LNCaP clone FGC (cell line): ENCODE results near the genes TMEM89, SLC26A6, USP19, KLHDC8B and TCTA.

DNA sequence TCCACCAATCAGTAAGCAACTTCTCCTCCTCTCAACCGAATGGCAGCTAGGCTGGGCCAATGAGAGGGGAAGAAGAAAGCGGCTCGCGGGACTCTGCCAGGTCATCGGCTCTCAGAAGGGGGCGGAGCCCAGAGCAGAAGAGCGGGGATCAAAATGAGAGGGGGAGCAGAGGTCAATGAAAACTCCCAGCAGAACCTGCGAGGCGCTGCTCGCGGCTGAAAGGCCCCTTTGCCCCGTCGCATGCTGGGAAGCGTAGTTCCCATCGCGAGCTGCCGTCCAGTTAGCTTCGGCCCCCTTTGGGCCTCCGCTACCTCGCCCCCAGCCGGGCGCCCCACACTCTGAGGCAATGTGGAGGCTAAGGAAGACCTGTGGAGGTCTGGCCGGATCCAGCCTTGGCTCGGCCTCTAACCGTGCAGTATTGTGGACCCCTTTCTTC, 268 bp upstream of the CDC25A start:
- RRBS, 2 experiments = 5 to 6% methylated on average over 5 of the region's 25 CpGs

- RRBS, 2 experiments = no CpG with 5 or more reads among the region's 11 CpGs
Measured at GRCh38 chr3:48469173-48469661, 3.2 kb downstream of the TREX1 start.

GRCh38 chr3:48502516-48503006, 1.4 kb downstream of the SHISA5 start:
- RRBS, 2 experiments = no CpG with 5 or more reads among the region's 7 CpGs

GRCh38 chr3:48504950-48505203, 903 bp upstream of the SHISA5 start:
- RRBS, 2 experiments = no CpG with 5 or more reads among the region's 2 CpGs

DNA sequence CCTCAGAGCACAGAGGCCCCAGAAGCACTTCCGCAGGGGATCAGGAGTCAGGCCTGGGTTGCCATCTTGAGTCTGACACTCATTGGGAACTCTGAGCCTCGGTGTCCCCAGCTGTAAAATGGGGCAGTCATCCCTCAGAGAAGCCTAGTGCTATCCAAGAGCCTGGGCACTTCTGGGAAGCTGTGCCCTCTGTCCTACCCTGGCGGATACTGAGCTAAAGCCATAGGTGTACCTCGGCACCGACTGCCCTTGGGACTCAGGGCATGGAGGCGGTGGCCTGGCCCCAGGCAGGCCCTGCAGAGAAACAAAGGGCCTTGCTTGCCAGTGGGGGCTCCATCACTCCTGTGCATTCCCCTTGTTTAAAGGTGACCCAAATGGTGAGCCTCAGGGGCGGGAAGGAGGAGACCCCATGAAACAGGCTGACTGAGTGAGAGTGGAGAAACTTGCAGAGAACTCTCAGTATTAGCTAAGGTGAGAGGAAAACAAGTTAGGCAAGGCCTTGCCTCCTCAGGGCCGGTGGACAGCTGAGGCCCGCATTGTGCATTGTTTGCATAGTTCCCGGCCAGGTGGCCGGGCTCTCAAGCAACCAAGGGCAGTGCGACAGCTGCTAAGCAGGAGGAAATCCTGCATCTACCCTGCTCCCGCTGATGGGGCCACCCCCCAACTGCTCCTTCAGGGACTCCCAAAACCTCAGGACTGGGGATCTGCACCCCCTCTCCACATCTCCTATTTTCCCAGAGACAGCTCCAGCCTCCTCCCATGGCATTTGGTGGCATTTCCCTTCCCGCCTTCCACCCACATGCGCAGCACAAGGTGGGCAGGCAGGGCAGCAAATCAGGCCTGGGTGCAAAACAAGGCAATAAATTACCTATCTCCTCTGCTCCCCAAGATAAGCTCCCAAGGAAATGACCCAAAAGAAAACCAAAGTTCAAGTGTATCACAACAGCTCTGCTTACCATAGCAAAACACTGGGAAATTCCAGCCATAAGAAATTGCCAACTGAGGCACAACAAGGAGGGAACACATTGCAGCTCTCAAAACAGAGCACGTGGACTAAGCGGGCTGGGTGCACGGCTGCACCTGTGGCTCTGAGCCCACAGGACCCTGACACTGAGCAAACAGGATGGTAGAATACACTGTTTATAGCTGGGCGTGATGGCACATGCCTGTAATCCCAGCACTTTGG, 4.2 kb downstream of the PFKFB4 start:
- RRBS, 2 experiments = 0 to 24% methylated on average over 2 of the region's 19 CpGs

DNA sequence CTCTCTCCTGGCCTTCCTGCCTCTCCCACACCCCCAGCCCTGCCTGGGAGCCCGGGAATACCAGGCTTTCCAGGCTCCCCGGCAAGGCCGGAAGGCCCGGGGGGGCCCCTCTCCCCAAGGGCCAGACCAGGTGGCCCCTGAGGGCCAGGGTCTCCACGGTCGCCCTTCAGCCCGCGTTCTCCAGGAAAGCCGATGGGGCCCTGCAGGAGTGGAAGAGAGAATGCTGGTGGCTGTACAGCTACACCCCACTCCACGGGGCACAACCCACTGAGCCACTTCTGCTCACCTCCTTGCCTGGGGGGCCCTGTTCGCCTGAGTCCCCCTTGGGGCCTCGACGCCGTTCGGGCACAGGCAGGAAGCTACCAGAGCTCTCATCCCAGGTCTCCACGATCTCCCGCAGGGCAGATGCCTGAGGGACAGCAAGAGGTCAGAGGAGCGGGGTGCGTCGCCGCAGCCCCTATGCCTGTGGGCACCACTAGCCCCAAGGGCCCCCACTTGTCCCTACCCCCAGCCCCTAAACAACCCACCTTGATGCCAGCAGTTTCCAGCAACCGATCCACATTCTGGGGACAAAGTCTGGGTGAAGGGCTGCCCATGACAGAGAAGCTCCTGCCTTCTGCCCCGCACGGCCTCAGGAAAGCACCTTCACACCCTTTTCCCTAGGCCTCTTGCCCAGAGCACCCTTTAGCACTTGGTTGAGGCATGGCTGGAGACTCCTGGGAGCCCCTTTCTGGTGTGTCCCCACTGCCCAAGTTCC, 11.9 kb upstream of the UCN2 start:
- RRBS, 2 experiments = no CpG with 5 or more reads among the region's 24 CpGs

DNA sequence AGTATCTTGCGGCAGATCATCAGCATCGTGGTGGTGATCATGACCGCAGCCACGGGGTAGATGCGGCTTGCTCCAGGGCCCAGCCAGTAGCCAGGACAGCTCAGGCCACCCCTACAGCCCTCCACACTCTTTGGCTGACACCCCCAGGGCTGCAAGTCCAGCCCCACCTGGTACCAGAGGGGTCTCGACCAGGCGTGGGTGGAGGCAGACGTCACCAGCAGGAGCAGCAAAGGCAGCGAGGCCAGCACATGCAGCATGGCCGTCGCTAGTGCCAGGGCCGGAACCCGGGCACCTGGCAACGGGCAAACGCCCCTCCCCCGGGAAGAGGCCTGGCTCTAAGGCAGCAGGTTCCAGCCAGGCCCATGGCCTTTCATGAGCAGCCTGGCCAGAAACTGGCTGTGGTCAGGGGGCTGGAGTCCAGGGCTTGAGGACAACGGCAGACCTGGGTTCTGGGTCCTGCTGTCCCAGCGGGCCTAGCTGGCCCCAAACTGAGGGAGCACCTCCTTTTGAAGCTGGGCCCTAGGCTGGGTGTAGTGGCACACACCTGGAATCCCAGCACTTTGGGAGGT, at the start of gene TMEM89:
Gene TMEM89 (minus strand): TSS at position 270 of the 569 bp plus-strand sequence.
- RRBS, 2 experiments = no CpG with 5 or more reads among the region's 18 CpGs

DNA sequence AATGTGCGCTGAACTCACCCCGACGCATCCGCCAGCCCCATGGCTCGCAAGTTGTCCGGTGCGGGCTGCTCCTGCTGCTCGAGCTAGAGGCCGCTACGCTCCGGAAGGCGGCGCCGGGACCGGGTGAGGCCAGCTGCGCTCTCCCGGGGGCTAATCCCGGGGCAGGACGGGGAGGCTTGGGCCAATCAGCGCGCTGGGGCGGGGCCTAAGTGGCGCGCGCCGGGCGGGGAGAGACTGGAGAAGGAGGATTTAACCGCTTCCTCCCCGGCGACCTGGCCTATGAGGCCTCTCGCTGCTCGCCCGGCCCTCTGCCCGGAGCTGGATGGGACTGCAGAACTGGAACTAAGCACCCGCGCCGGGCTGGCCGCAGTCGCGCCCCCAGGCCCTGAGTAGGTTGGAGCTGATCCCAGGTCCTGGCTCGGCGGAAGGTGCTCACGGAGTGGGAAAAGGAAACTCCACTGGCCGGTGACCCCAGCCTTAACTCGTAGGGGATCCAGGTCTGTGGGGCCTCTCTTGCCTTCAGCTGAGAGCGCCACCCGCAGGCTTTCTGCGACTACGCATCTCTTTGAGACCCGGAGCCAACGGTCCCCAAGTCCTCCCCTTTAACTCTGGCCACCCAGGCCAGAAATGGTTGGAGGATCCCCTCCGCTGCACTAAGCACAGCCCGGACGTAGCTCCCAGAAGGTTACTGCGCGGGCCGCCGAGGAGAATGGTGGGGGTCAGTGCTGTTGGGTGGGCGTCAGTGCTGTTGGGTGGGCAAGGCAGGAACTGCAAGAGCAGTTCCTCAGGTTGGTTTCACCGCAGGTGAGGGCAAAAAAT, at the start of gene SLC26A6:
Gene SLC26A6 (minus strand): TSS at position 109 of the 819 bp plus-strand sequence.
- RRBS, 2 experiments = 4 to 5% methylated on average over 33 to 34 of the region's 60 CpGs

DNA sequence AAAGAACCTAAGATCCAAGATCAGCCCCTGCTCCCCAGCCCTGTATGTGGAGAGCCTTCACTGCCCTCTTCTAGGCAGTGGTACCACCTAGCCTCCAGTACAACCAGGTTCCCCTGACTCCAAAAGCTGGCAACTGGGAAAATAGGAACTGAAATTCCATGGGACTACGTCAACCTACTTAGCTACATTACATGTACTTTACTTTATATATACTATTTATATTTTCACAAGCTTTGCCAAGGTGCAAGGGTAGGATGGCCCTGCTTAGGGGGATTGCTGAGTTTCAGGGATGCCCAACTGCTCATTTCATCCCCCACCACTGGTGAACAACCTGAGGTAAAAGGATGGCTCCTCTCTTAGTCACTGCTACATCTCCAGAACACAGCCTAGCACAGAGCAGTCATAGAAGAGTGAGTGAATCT, 6.6 kb upstream of the NCKIPSD start:
- RRBS, 2 experiments = no CpG with 5 or more reads among the region's 1 CpG

DNA sequence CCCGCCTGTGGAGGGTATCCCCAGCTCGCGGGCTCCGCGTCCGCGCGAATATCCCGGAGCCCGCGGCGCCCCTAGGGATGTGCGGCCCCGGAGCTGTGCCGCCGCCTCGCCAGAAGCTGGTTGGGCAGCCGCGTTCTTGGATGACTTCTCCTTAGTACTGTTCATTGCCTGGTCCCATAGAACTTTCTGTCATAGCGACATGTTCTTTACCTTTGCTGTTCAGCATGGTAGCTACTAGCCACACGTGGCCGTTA, 658 bp downstream of the ARIH2 start:
- RRBS, 2 experiments = no CpG with 5 or more reads among the region's 22 CpGs

GRCh38 chr3:49023070-49023426, 1.1 kb downstream of the NDUFAF3 start:
- RRBS, 2 experiments = no CpG with 5 or more reads among the region's 3 CpGs

DNA sequence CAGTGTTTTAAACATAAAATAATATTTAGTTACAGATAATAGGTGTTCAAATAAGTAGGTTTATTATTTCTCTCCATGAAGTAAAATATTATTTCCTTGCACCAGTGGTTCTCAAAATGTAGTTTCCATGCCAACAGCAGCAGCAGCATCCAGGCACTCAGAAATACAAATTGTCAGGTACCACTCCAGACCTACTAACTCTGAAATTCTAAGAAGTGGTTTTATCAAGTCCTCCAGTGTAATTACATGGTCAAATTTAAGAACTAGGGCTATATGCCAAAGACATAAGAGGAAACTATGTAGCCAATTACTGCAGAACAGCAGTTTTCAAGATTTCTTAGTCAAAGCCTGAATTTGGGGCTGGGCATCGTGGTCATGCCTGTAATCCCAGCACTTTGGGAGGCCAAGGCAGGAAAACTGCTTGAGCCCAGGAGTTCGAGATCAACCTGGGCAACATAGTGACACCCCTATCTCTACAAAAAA, 30.7 kb downstream of the QRICH1 start:
- RRBS, 2 experiments = no CpG with 5 or more reads among the region's 2 CpGs

- RRBS, 2 experiments = no CpG with 5 or more reads among the region's 10 CpGs
Measured at GRCh38 chr3:49108057-49108525, 3.5 kb upstream of the QARS1 start.

- RRBS, 2 experiments = under 1 to 1% methylated on average over 12 of the region's 73 CpGs
Measured at GRCh38 chr3:49120470-49121355, at the start of gene USP19. Gene USP19 (minus strand): TSS chr3:49120823.

DNA sequence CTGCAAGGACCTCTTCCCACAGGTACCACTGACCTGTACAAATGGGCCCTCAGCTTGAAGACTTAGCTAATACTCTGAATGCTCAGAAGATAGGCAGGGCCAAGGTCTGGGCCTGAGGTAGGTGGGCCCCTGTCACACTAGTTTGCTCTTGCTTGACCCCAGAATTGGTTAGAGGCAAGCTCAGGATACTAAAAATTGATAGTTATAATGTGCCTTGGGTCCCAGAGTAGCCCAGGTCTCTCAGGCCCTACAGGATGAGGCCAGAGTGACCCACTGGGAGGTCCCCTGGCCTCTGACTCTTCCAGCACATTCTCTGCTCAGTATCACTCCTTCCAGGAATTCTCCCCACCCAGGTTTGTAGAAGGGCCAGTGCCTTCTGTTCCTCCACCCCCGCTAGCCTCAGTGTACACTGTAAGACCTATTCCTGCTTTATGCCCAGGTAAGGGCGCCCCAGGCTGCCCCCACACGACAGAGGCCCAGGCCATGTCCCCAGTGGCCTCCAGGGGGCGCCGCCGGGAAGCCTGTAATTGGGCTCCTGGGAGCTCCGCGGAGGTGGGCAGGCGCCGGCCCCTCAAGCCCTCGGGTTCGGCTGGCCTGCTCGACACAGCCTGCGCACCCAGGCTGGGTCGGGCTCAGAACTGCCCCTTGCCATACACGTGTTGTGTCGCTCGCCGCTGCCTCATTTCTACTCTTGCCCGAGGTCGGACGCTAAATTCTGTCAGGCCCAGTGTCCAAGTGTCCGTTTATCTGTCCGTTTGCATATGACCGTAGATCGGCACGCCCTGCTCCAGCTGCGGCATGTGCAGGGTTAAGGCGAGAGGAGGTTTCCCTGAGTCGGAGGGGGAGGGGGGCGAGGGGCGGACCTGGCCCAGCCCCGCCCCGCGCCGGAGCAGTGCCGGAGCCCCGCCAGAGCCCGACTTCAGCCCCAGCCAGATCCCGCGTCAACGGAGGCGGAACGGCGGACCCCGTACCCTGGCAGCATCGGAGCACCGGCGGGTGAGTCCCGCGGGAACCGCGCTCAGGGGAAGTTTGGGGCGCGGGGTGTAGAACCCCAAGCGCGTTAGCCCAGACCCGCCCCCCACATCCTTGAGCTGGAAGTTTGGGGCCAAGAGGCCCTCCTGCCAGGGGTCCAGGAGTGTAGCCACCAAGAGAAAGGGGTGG, at the start of gene KLHDC8B:
Gene KLHDC8B (plus strand): TSS at position 909 of the 1,161 bp plus-strand sequence.
- RRBS, 2 experiments = 1 to 2% methylated on average over 13 of the region's 58 CpGs

DNA sequence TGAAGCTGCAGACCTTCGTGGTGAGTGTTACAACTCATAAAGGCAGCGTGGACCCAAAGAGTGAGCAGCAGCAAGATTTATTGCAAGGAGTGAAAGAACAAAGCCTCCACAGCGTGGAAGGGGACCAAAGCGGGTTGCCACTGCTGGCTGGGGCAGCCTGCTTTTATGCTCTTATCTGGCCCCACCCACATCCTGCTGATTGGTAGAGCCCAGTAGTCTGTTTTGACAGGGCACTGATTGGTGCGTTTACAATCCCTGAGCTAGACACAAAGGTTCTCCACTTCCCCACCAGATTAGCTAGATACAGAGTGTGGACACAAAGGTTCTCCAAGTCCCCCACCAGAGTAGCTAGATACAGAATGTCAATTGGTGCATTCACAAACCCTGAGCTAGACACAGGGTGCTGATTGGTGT, 9.6 kb downstream of the C3orf84 start:
- RRBS, 2 experiments = no CpG with 5 or more reads among the region's 5 CpGs

DNA sequence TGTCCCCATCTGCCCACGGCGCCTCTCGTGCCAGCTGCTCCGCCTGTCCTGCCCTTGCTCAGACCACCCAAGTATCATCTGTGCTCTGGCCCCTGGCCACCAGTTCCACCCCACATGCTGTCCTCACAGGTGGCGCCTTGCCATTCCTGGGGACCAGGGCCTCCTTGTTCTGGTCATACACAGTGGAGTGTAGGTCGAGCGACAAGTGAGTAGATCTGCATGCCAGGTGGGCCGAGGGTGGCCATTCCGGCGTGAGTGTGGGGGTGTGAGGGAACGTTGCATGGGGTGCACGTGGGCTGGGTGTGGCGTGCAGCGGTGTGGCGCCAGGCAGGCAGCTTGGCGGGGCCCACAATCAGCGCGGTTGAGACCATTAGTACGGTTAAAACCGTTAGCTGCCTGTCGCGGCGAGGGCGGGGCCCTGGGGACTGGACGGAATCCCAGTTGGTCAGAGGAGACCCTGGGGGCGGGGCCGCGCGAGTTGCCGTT, 352 bp upstream of the IHO1 start:
- RRBS, 2 experiments = no CpG with 5 or more reads among the region's 30 CpGs

- RRBS, 2 experiments = no CpG with 5 or more reads among the region's 4 CpGs
Measured at GRCh38 chr3:49270936-49271459, 6.0 kb downstream of the C3orf62 start.

DNA sequence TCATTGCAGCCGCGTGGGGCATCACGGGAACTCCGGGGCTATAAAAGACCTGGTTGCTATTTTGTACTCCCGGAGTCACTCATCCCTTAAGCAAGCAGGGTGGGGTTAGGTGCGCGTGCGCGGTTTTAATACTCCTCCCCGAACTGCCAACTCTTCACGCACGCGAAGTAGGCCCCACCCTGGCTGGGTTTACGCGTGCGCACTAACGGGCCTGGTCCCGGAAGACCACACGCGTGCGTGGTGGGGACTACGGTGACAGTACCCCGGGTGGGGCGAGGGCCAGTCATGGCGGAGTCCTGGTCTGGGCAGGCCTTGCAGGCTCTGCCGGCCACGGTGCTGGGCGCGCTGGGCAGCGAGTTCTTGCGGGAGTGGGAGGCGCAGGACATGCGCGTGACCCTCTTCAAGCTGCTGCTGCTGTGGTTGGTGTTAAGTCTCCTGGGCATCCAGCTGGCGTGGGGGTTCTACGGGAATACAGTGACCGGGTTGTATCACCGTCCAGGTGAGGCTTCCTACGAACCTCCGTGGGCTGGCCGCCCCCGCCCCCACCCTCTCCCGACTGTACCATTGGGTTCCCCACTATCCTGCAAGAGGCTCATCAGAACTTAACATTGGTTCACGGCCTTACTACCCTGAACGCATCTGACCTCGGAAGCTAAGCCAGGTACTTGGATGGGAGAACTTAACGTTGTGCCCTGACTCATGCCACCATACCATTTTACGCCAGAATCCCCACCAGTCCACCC, at the start of gene TCTA:
Gene TCTA (plus strand): TSS at position 282 of the 743 bp plus-strand sequence.
- RRBS, 2 experiments = under 1% methylated on average over 9 of the region's 48 CpGs